Diencephalon (tissue), 2 donors: ENCODE results near the genes TDRD7 and CORO2A.

DNA sequence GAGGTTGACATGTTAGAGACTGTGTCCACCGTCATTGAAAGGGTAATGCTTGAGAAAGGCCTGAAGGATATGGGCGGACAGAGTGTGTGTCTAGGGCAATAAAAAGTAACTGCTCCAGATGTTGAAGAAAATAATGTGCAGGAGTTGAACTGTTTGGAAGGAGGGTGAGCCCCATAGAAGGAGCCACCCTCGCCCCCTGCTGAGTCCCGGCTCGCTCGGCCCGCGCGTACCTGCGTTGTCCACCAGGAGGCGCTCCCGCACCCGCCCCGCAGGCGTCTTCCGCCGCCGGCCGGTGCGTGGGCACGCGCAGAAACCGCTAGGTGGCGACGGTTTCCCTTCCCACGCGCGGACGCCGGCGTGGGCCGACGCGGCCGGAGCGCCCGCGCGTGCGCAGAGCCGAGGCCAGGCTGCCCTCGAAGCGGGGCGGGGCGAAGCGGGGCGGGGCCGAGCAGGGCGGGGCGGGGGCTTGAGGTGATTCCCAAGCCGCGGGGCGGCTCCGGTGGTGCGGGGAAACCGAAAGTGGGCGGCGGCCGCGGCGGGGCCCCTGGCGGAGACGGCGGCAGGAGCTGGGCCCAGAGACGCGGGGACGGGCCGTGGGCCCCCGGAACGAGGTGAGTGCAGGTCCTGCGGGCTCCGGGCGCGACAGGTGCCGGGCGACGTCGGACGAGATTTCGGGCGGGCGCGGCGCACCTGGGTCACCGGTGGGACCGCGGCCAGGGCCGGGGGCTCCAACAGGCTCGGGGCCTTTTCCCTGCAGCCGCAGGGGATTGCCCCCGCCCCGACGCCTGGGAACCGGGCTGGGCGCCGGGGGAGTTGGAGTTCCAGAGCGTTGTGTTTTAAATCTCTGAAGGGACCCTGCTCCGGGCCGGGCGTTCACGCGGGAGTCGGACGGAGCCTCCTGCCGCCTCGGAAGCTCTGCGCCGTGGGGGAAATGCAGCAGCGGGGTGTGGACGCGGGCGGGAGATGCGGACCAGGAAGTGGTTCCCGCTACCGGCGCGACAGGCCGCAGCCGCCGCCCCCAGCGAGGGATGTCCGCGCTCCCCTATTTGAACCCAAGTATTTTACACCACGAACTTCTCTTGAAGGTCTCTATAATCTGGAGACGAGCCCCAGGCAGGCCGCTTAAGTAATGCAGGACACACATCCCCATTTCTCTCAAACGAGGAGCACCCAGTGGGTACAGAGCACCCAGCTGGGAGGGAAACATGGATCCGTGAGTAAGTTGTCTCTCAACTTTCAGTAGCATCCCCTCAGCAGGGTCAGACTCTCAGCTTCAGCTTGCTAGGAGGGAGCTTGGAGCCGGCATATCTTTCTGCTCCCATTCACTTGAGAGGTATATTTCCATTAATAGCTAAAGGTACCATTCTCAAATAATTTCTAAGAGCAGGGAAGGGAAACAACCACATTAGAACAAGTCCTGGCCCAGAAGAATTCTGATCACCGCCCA, at the start of gene TDRD7:
TDRD7 (plus strand) TSS at position 469 of the 1,447 bp plus-strand sequence.
- RAMPAGE, long total RNA, result no peak

DNA sequence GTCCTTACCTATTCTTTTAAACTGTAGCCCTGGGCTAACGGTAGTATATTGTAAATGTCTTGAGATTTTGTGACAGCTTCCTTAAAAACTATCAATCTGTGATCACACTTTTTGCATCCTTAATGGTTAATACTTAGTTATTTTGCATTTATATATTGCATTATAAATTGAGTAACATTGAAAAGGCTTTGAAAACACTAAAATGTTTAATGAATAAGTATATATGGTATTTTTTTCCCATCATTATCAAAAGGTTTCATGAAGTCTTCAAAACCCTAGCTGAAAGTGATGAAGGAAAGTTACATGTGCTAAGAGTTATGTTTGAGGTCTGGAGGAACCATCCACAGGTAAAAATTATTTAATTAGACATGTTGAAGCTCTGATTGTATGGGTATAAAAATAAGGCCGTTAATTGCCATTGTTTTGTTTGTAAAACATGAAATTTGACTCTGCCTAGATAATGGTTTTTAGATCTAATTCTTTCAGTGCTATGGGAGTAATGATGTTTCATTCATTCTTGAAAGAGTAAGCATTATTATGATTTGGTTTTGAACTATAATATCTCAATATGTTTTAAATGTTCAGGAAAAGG, 29.2 kb downstream of the NCBP1 start:
- RAMPAGE, long total RNA, result no peak

DNA sequence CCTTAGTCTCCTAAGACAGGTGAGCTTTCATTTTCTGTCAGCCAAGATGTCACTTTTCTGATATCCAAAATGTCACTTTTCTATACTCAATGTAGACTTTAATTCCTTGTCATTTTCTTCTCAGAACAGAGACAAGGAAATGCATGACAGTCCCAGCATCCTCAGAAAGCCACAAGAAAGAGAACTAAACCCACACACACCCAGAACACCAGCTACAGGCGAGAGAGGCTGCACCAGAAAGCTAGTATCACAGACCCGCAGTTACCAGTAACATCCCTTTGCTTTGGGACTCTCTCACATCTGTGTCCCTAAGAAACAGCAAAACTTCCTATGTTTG, 17.1 kb downstream of the TRMO start:
- RAMPAGE, long total RNA, result no peak

GRCh38 chr9:97920748-97921368, 1.4 kb downstream of the TRMO start:
- RAMPAGE, long total RNA, result no peak

DNA sequence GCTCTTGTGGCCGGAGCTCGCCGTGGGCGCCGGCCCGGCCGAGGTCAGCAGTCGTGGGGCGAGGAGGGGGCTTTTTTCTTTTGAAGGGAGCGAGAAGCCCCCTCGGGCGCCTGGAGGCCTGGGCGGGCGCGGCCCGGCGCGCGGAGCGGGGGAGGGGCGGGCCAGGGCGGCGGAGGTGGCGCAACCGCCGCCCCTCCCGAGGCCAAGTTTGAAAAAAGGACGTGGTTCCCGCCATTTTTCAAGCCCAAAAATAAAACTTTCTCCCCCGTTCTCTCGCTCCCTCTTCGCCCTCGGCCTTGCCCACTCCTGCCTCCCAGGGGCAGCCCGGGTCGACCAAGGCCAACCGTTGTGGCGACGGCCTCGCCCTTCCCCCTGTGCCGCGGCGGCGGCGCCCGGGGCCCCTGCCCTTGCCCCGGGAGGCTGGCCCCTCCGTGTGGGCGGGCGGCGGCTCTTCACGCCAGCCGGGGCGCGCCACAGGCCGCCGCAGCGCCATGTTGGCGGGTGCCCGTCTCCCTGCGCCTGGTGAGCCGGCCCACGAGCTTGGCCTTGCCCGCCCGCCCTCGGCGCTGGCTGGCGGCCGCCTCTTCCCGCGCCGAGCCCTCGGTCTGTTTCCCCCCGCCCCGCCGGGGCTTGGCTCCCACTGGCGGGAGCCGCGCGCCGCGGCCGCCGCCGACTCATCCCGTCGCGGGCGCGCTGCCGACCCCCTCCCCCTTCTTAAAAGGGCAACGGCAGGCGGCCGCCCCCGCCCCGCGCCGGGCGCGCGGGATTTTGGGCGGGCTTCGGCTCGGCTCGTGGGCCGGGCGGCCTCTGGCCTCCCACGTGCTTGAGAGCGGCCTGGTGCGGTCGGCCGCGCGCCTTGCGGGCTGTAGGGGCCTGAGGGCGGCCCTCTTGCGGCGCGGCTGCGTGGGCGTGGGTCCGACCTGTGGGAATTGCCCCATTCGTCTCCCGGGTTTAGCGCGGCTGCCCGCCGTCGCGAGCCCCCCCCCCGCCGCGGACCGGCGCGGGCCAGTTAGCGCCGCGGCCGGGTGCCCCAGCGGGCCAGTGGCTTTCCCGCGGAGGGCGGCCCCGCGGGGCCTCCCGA, 1.3 kb downstream of the ANP32B start:
- RAMPAGE, long total RNA, result no peak

DNA sequence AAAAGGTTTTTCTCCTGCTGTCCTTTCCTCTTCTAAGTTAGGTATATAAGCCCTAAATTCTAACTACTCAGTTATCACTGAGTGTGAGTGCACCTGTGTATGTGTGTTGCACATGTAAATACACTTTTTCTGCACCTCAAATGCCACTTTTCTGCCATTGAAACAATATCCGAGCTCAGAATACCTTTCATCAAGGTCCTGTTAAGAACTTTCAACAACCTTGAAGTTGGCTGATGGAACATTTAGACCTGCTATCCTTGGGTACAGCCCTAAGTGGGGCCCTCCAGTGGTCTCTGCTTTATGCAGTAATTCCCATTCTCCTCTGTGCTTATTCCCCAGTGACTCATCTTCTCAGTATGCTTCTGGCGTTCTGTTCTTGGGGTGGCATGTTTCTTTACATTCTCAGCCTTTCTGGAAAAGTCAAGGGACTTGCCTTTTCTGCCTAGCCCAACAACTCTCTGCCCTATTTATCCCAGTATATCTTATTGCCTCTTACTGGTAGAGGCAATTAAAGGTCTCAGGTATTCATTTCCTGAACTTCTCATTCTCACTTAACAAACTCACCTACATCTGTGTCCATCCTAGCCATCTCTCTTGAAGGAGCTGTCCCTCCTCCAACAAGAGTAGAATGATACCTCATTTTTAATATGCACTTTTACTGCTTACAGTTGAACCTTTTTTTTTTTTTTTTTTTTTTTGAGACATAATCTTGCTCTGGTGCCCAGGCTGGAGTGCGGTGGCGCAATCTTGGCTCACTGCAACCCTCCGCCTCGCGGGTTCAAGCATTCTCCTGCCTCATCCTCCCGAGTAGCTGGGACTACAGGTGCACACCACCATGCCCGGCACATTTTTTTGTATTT, 7.2 kb downstream of the ANP32B start:
- RAMPAGE, long total RNA, result no peak

DNA sequence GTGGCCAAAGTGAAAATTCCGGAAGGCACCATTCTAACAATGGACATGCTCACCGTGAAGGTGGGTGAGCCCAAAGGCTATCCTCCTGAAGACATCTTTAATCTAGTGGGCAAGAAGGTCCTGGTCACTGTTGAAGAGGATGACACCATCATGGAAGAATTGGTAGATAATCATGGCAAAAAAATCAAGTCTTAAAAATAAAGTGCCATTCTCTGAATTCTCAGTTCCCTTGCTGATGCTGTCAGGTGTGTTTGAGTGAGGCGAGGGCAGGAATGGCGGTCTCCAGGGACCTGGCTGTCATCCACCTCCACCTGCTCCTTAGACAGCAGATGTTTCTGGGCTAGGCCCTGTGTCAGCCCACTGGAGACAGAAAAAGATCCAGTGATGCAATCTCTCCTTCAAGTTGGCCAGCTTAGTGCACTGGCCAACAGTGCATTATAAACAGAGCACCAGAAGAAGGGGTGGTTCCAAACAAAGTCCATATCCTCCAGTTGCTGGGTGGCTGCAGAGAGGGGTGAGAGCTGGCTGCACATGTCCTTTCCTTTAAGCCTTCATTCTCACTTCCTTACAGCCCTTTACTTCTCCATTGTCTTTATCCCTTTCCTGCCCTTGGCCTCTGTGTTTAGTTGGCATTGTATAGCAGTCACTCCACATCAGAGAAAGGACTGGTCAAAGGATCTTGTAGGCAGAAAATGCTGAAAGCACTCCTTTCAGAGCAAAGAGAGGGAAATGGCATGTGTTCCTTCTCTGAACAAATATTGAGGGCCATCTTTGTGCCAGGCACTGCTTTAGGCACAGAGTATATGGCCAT, 26.5 kb downstream of the NANS start:
- RAMPAGE, long total RNA, result no peak

- RAMPAGE, long total RNA, result no peak
Measured at GRCh38 chr9:98085582-98085945, 29.0 kb downstream of the NANS start.

- RAMPAGE, long total RNA, result no peak
Measured at GRCh38 chr9:98172523-98173285, 19.7 kb downstream of the CORO2A start.

GRCh38 chr9:98191470-98192429, 687 bp downstream of the CORO2A start:
- RAMPAGE, long total RNA, result no peak

- RAMPAGE, long total RNA, result no peak
Measured at GRCh38 chr9:98192430-98193814, at the start of gene CORO2A. TSS of gene CORO2A (minus strand) at chr9:98192637.

DNA sequence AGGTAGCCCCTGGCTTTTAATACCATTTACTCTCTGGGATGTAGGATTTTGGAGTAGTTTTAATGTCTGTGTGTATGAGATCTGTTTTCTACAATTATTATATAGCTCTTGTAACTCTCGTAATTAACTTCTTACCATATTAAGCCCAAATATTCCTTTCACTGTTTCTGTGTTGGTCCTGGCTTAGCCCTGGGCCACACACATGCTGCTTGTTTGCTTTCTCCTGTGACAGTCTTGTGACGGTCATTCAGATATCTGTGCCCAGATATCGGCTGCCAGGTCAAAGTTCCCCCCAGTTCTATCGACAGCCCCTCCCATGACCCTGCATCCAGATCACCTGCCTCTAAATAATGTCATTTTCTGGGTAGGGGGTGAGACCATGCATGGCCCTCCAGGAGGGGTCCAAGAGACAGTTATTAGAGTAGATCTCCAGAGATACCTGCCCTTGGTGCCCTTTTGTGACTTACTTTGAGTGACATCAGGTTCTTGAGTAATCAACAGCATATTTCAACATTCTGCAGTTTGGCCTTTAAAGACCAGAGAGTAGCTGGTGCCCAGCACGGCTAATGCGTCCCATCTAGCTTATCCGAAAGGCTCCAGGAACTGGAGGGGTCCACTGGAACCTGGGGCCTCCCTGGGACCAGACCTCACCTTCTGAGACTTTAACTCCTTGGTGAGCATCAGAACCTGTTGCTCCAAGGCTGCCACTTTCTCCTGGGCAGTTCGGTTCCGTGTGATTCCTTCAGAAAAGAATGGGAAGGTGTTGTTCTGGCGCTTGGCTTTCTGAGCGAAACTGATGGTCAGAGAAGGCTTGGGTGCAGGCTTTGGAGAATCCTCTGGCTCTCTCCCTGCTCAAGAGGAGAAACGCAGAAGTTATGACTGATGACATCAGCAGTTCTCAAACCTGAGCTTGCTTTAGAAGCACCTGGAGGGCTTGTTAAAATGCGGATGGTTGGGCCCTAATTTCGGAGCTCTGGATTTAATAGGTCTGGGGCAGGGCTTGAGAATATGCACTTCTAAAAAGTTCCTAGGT, 26.8 kb downstream of the TBC1D2 start:
- RAMPAGE, long total RNA, result no peak

DNA sequence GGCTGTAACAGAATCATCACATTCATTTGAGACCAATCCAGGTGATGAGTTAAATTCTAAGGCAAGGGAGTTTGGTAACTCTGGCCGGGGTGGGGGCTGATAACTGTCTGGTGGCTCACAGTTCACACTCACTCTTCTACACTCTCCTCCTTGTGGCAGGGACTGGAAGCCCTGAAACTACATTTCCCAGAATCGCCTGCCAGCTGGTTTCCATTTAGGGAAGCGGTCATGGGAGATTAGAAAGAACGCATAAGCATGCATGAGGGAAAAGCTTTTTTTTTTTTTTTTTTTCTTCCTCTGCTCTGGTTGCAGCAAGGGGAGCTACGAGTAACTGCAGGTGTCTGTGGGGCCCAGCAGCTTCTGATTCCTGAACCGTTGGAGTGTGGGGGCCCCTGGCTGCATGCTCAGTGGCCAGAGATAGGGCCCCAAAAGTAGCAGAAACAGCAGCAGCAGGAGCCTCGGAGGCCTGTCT, 154.8 kb upstream of the TBC1D2 start:
- RAMPAGE, long total RNA, result no peak

DNA sequence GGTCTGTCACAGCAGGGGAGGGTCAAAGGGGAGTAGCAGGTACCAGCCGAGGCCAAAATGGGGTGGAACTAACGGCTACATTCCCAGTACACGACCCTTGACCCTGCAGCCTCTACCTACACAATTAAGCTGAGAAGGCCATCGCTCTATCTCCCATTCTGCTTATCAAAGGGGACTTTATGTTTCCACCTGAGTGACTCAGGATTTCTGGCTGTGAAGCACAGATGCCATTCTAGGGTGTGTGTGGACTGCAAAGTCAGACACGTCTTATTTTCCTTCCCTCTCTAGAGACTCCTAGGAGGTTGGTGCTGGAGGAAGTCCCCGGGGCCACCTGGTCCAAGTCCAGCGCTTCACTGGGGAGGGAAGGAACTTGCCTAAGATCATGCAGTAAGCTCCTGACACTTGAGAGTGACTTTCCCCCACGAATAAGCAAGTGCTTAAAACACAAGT, 14.4 kb downstream of the ANKS6 start:
- RAMPAGE, long total RNA, result no peak

- RAMPAGE, long total RNA, result no peak
Measured at GRCh38 chr9:98790059-98790813, 6.1 kb downstream of the ANKS6 start.

GRCh38 chr9:98864289-98864690, 56.8 kb downstream of the GALNT12 start:
- RAMPAGE, long total RNA, result no peak

GRCh38 chr9:98880489-98881069, 63.1 kb upstream of the COL15A1 start:
- RAMPAGE, long total RNA, result no peak

DNA sequence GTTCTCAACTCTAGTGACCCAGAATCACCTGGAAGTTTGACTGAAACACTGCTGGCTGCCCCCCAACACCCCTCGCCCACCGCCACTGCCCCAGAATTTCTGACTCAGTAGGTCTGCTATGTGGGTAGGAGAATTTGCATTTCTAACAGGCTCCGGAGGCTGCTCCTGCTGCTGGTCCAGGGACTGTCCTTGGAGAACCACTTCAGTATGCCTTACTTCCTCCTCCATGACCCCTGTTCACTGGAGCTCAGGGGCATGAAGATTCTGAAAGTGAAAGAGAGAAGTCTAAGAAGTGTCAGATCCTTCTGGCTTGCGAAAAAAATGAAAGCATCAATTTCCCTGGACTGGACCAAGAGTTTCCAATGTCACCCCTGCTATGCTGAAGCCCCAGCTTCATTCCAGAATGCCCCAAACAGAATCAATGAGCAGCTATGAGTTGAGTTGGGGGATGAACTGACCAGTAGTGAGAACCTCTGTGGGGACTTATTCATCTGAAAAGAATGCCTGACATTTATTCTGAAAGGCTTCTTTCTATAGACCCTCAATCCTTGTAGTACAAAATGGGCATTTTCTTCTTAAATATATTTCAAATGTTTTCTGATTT, 20.8 kb upstream of the COL15A1 start:
- RAMPAGE, long total RNA, result no peak

DNA sequence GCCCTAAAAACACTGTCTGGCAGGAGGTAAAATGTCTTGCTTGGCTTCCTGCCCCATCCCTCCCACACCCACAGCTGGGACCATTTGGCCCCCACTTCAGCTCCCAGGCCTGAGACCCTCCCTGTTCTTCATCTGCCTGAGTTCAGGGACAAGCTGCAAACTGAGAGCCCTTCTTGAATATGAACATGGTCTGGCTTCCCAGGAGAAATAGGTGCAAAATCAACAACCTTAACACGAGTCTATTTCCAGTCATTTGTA, 3.4 kb upstream of the COL15A1 start:
- RAMPAGE, long total RNA, result no peak

- RAMPAGE, long total RNA, result no peak
Measured at GRCh38 chr9:98977192-98977448, 33.4 kb downstream of the COL15A1 start.